UCH-1 (cell line): ENCODE measurements around the genes SASS6 and AMY2B.

DNA sequence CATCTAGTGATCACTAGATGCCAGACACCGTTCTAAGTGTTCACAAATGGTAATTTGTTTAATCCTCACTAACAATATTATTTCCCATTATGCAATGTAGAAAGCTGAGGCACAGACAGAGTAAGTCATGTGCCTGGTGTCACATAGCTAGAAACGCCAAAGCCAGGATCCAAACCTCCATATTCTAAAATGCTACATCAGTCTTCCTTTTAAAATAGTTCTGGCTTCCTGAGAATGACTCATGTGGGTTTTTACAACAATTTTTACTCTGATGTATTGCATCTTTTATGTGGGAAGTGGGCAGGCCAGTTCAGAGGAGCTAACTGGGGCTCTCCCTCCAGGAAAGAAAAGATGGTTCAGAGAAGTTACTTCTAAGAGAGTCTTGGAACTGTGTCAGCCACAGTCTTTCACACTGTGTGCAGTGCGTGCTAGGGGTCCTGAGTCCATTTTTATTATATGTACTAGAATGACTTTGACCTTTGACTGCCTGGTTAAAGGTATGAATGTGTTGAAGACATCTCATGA is 177.4 kb downstream of the PLPPR4 start:
- RRBS: no CpG with 5 or more reads among the region's 3 CpGs

DNA sequence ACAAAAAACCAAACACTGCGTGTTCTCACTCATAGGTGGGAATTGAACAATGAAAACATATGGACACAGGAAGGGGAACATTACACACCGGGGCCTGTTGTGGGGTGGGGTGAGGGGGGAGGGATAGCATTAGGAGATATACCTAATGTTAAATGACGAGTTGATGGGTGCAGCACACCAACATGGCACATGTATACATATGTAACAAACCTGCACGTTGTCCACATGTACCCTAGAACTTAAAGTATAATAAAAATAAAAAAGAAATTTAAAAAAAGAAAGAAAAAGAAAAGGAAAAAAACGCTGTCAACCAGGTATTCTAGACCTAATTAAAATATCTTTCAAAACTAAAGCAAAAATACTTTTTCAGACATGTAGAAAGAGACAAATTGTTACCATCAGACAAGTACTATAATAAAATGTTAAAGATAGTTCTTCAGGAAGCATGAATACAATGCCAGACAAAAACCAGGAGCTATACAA is 124.3 kb upstream of the PALMD start:
- RRBS: no CpG with 5 or more reads among the region's 5 CpGs

DNA sequence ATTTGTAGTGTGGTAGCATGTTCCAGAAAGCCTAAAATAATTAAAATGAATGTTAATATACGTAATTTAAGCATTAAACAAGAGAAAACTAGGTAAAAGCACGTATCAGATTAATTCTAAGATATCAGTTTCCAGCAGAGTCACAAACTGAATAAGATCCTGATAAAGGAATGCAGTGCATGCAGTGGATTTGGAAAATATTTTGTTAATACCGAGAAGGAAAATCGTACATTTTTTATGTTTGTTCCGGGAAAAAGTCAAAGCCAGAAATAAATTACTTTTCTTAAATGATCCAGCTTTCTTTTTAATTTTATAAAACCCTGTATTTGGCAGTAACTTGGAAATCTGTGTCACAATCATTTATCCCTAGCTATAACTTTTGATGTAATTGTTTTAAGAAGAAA is 904 bp downstream of the PALMD start:
- RRBS: no CpG with 5 or more reads among the region's 5 CpGs

DNA sequence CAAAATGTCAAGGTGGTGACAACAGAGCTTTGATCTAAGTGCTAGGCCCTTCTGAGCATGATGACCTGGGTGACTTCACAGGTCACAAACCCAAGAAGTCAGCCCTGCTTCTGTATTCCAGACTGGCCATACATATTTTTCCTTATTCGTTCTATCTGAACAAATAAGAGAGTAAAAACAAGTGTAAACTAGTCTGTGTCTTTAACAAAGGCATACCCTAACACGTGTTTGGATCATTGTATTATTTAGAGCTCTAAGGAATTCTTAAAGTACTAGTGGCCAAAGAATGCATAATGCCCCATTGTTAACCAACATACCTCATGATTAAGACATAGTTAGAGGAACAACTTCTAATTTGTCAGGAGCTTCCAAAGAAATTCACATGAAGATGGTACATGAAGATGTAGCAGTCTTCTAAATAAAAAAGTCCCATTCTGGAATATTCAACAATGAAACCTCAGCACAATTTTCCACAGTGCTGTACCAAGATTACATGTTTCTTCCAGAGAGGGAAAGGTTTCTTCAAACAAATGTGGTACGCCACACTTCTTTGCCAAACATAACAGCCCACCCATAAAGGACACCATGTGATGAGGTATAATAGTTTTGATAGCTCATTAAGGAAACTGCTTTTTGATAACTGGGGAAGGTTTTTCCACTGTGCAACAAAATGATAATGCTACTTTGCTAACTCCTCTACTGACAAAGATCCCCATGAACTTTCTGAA is 4.9 kb downstream of the PALMD start:
- RRBS: no CpG with 5 or more reads among the region's 3 CpGs

DNA sequence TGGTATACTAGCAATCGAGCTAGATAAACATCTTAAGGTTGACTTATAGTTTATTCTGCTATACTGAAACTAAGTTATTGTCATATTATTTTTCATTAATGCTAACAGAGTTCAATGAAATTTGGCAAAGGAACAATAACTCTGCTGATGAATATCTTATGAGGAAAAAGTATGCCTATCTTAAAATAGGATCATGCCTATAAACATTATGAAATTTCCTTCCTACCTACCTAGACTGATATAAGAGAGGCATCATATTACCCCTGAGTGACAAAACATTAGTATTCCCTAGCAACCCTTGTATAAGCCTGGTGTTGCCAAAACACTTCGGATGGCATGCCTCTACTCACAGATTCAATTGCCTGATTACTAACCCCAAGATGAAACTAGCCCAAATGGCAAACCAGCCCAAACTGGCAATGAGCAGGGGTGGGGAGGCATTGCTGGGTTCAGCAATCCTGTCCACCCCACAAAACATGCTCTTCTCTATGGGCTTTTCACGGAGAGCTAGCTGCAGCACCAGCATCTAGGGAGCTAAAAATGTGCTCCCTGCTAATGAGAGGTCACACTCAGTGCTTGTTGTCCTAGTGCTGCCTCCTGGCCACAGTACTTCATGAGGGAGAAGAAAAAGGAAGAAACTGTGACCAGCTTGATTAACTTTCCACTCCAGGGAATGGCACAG is 13.8 kb downstream of the PALMD start:
- RRBS: no CpG with 5 or more reads among the region's 3 CpGs

GRCh38 chr1:99662594-99663174 is 16.8 kb downstream of the PALMD start:
- RRBS: no CpG with 5 or more reads among the region's 3 CpGs

DNA sequence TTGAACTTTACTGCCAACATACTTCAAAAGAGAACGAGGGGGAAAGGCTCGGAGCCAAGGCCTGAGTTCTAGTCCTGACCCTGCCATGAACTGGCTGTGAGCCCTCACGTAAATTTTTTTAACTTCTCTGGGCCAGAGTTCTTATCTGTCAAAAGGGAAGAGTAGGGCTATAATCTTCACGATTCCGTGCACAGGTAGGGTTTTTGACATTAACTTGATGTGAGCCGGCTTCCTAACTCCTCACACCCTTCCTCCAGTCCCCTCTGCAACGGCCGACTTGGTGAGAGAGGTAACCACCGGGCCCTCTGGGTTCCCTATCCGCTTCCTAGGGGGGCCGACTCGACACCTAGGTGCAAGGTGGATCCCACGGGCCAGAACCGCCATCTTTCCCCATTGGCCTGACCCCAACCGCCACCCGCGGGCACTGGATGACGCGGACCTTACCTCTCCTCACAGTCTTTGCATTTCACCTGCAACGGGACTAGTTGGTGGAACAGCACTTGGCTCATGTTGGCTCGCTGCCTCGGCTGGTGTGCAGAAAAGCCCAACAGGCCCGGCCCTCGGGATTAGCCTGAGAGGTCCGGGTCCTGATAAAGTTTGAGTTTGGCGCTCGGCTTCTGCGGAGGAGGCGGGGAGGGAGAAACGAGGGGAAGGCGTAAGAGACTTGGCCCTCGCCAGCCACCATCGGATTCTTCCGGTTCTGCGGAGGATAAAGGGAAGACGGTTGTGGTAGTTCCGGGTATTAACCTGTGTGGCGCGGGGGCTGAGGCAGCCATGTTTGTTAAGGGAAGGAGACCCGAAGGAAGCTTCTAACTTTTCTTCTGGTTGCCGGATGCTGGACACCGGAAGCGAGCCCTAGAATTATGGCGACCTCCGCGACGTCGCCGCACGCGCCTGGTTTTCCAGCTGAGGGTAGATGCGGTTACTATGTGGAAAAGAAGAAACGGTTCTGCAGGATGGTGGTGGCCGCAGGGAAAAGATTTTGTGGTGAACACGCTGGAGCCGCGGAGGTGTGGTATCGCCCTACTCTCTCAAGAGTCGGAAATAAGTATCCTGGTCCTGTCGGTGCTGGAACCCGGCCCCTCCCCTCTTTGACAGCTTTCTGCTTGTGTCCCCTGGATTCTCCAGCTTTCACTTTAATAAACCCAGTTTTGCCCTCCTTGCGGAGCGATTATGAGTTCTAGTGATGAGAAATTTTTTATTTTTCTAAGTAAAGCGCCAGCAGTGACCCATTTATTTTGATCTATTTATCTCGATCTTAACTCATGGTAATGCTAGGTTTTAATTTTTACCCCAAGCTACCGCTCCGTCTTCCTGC is at the start of gene SASS6:
TSS of gene SASS6 (minus strand) at position 625 of the 1,318 bp plus-strand sequence.
- RRBS: 3% methylated on average over 12 of the region's 67 CpGs

DNA sequence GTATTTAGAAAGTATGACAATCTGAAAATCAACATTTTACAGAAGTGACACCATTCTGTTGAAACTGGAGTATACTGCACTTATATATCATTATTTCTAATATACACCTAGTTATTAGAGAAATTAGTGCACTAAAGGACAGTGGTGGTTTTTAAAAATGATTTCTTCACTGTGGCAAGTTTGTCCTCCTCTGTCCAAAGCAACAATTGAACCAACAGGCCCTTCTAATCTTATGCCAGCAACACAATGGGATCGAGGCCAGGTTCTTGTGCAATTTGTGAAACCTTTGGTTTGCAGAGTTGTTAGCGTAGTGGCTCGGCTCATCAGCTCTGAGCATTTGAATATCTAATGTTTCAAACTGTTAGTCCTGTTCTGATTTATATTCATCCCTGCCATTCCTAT is 9.8 kb upstream of the LRRC39 start:
- RRBS: no CpG with 5 or more reads among the region's 3 CpGs

- RRBS: no CpG with 5 or more reads among the region's 2 CpGs
These were observed 31.8 kb downstream of the DBT start for GRCh38 chr1:100217819-100218194.

DNA sequence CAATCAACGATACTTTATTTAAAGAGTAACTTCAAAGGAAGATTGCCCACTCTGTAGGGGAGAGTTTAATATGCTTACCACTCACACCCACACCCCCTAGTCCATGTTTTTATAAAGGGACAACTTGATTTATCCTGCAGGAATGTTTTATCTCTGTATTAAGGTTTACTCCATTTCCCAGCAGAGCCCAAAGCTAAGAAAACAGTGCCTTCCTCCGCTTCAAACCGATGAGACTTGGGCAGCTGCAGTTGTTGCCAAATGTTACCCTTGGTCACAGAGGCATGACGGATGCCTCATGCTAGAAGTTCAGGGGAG is 61.5 kb upstream of the VCAM1 start:
- RRBS: no CpG with 5 or more reads among the region's 4 CpGs

GRCh38 chr1:101148893-101149378 is 87.9 kb upstream of the S1PR1 start:
- RRBS: no CpG with 5 or more reads among the region's 3 CpGs

DNA sequence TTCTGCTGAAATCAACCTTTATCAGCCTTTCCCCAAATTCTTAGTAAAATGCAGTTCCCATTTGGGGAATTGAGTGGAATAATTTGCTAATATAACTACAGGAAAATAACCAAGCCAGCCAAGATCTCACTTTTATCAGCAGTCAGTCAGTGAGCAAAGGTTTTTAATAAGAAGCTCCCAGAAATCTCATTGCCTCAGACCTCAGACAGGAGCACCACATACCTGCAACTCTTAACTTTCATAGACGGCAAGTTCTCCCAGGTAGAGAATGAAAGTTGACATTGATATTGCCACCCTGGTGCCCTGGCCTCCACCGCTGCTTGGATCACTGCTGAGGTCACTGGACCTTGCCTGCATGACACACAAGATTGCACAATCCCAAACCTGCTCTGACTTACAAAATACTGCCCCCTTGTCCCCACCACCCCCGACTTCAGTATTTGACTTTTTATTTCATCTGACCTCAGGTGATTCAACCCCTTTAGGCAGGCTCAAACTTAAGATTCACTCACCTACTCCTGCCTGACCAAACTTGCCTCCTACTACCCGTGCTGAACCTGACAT is 43.2 kb upstream of the S1PR1 start:
- RRBS: no CpG with 5 or more reads among the region's 4 CpGs

- RRBS: no CpG with 5 or more reads among the region's 4 CpGs
These were observed 142.1 kb upstream of the COL11A1 start for GRCh38 chr1:103250372-103250962.

GRCh38 chr1:103535985-103536424 is 10.5 kb downstream of the RNPC3 start:
- RRBS: no CpG with 5 or more reads among the region's 4 CpGs

- RRBS: no CpG with 5 or more reads among the region's 4 CpGs
These were observed at the start of gene AMY2B for GRCh38 chr1:103571508-103571848. Gene AMY2B (plus strand): TSS chr1:103571589.

GRCh38 chr1:107585113-107585938 is 379.7 kb downstream of the VAV3 start:
- RRBS: no CpG with 5 or more reads among the region's 2 CpGs

- RRBS: no CpG with 5 or more reads among the region's 2 CpGs
These were observed 291.5 kb downstream of the VAV3 start for GRCh38 chr1:107673354-107673919.

DNA sequence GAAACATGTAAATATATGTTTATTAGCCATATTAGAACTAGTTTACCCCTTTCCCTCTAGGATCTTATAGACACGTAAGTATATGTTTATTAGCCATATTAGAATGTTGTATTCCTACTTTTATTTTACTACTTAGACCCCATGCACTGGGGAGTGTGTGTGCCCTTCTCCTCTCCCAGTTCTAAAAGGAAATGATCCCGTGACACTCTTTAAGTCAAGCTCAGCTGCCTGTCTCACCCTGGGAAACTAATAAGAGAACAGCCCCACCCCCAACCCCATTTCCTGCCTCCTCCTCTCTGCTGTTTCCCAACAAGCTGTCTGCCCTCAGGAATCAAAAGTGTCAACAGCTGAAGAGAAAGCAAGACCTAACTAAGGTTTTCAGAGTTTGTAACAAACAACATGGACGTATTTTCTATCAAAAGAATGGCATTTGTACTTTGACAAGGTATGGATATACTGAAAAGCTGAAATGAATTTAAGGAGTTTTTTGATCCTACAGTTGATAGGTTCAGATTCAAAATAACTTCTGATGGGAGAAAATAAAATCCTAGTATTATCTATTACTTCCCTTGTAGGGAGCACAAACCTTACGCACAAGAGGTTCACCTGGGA is 92.6 kb upstream of the VAV3 start:
- RRBS: no CpG with 5 or more reads among the region's 4 CpGs